Panc1 (cell line): ENCODE measurements around the genes CYP20A1 and ICOS.

GRCh38 chr2:201406275-201406980 is 44.8 kb downstream of the TRAK2 start:
- RRBS, 2 experiments, result no CpG with 5 or more reads among the region's 3 CpGs

DNA sequence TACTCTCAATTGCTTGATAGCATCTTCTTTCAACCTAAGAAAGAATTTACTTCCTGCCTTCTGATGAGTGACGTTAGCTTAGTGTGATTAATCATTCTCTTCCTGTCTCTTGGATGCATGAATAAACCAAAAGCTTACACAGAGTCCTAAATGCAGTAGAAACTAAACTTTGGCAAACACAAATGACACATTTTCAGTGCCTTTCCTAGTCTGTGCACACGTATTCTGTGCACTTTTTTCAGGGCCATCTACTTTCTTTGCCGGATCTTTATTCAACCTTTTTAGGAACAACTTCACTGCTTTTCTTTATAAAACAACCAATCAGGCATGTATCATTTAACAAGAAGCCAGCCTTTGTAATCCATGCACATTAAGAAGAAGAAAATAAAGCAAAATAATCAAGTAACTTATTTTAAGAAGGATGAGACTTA is 19.1 kb downstream of the TRAK2 start:
- RRBS, 2 experiments, result no CpG with 5 or more reads among the region's 3 CpGs

DNA sequence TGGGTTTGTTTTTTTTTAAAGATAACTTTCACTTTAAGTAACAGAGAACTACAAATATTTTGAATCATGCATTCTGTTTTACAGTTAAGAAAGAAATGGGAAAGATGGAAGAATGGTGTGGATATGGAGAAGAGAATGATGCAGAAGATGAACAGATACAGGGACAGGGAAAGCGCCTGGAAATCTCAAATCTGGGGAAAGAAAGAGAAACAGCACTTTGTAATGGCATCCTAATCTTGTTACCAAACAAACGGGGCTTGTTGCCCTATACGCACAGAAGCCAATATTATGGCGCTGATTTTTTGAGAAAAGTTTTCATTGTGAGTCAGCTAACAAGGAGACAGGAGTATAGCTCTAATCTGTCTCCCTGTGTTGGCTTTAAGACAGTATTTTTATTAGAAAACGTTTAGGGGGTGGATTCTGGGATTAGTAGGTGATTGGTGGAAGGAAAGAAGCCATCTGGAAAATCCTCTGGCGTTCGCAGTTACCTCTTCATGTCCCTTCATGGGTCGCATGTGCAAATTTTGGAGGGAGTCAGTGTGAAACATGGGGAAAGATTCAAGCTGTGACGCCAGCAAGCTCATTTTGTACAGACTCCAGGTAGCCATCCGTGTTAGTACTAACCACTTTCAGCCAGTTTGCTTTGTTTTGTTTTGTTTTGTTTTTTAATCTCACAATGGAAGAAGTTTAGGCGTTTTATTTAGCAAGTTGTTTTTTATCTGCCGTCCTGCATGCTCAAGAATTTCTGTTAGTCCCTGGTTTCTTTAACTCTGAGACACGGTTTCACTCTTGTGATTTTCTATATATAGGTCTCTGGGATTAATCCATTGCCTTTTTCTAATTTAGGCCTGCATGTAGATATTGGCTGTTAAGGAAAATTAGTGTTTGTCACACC is 742 bp upstream of the TMEM237 start:
- RRBS, 2 experiments, result no CpG with 5 or more reads among the region's 13 CpGs

- RRBS, 2 experiments, result no CpG with 5 or more reads among the region's 7 CpGs
Observed at GRCh38 chr2:201696155-201696752, 2.2 kb downstream of the MPP4 start.

- RRBS, 2 experiments, result 83% methylated on average over 2 of the region's 15 CpGs; no CpG with 5 or more reads in 1 of the 2 experiments
Observed at GRCh38 chr2:201858679-201859342, 52.5 kb downstream of the CDK15 start.

- RRBS, 2 experiments, result 72 to 85% methylated on average over 6 of the region's 16 CpGs
Observed at GRCh38 chr2:201949059-201949660, 84.5 kb upstream of the FZD7 start.

GRCh38 chr2:201995868-201996413 is 37.7 kb upstream of the FZD7 start:
- RRBS, 2 experiments, result 68 to 91% methylated on average over 4 to 6 of the region's 11 CpGs

- RRBS, 2 experiments, result no CpG with 5 or more reads among the region's 5 CpGs
Observed at GRCh38 chr2:202302575-202303130, 37.1 kb downstream of the NOP58 start.

DNA sequence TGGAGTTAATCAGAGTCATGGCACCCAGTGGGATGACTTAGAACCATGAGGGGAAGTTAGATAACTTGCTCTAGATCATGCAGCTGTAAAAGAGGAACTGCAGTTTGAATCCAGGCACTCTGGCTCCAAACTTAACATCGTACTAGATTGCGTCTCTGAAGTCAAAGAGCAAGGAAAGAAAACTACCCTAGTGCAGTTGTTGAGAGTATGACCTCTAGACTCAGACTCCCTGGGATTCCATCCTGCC is 26.3 kb upstream of the FAM117B start:
- RRBS, 2 experiments, result no CpG with 5 or more reads among the region's 2 CpGs

DNA sequence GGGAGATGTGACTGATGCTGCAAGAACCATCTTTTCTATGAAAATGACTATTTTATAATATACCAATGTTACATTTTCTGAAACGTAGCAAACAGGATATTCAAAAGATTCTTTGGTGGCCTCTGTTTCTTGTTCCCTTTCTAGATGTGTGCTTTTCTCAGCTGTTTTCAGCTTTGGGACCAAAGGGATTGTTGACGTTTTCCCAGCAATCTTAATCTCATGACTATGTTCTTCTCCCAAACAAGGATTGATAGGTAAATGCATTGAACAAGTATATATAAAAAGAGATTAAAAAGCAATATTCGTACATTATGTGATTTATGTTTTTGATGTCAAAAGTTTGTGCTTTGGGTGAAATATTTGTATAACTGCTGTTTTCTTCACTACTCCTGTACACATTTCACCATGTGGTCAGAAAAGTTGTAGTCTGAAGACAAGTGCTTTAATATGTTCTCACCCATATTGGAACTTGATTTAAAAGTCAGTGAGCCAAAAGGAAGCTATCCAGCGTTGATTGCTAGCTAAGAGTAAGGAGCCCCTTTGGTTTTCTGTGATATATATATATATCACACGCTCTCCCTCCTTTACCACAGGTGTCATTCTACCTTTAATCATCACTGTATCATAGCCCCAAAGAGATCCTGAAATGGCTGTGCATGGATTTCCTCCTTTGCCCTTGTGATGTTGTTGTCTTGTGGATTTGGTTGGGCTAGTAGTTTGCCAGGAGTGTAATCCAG is 105.3 kb downstream of the ICA1L start:
- RRBS, 2 experiments, result no CpG with 5 or more reads among the region's 5 CpGs

GRCh38 chr2:202788628-202789097 is 82.9 kb downstream of the ICA1L start:
- RRBS, 2 experiments, result no CpG with 5 or more reads among the region's 3 CpGs

GRCh38 chr2:202807103-202807855 is 64.3 kb downstream of the ICA1L start:
- RRBS, 2 experiments, result no CpG with 5 or more reads among the region's 2 CpGs

GRCh38 chr2:203022440-203023229 is 8.0 kb downstream of the NBEAL1 start:
- RRBS, 2 experiments, result no CpG with 5 or more reads among the region's 1 CpG

DNA sequence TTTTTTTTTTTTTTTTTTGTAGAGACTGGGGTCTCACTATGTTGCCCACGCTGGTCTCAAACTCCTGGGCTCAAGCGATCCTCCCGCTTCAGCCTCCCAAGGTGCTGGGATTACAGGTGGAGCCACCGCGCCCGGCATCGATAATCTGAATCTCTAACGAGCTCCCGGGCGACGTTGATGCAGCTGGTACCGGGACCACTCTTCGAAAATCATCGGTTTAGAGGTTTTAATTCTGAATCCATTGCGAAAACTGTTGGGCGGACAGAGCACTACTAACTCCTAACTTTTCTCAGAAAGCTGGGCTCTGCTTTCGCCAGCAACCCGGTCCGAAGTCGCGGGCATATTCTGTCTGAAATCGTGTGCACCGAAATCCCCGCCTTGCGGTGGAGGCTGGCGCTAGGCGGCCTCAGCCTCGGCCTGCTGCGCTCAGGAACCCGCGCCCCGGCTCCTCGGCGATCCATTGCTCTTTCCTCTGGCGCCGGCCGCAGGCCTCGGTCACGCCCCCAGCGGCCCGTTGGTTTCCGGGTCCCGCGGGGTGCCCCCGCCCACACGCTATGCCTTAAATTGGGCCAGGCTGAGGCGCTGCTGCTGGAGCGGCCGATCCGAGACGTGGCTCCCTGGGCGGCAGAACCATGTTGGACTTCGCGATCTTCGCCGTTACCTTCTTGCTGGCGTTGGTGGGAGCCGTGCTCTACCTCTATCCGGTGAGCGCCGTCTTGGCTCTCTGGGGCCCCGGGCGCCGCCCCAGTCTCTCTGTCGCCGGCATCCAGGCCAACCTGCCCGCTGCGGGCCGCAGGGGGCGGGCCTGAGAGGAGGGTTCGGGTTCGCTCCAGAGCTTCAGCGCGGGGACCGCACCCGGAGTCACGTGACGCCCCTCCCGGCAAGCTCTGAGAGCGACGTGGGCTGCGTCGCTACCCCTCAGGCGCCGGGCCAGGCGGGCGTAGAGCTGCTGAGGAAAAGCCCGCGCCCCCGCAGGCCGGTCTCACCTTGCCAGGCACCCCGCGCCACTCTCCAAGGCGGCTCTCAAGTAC is at the start of gene CYP20A1:
CYP20A1 (plus strand) TSS at position 588 of the 1,031 bp plus-strand sequence.
- RRBS, 2 experiments, result 1 to 6% methylated on average over 29 to 46 of the region's 94 CpGs

GRCh38 chr2:203275720-203276555 is 37.1 kb downstream of the CYP20A1 start:
- RRBS, 2 experiments, result no CpG with 5 or more reads among the region's 2 CpGs

GRCh38 chr2:203631247-203631720 is 75.2 kb upstream of the CD28 start:
- RRBS, 2 experiments, result no CpG with 5 or more reads among the region's 6 CpGs

- RRBS, 2 experiments, result no CpG with 5 or more reads among the region's 7 CpGs
Observed at GRCh38 chr2:203707866-203708411, 1.5 kb downstream of the CD28 start.

DNA sequence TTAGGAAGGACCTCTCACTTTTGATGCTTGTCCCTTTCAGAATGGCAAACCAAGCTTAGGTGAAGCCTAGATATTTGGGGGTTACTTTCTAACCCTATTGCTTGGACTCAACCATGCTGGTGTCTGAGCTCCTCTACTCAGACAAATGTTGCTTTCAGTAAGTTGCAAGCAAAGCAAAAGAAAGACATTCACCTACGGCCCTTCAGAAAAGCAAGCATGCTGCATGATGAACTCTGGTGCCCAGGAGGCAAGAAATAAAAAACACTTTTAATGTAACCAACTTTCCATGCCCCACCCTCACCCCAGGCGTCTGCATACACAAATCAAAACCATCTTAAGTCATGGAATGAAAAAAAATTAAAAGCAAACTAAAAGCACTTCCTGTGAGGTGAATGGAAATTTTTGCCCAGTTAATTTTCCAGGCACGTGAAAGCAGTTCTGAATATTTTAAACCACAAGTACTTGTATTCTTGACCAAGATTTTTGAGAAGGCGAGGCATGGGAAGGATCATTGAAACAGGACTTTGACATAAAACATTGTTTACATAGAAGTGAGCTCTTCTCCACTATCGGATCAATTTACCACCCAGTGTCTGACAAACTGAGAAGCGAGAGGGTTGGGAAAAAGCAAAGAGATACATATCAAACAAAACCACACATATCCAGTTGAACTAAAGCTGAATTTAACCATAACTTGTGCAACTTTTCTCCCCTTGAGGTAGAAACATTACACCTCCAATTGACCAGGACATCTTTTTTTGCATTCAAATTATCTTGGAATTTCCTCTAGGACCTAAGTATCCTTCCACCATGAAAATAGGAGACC is 2.5 kb upstream of the ICOS start:
- RRBS, 2 experiments, result no CpG with 5 or more reads among the region's 6 CpGs

- RRBS, 2 experiments, result no CpG with 5 or more reads among the region's 6 CpGs
Observed at GRCh38 chr2:203936452-203936960, at the start of gene ICOS. Gene ICOS, plus strand, starts transcription at chr2:203936763.

- RRBS, 2 experiments, result no CpG with 5 or more reads among the region's 3 CpGs
Observed at GRCh38 chr2:204695214-204695959, 150.1 kb downstream of the PARD3B start.